Measurements from ENCODE around the genes PSPC1 and GJB6.

- PRO-cap, 5 experiments: no peak in any of the 5 experiments
- RAMPAGE, long total RNA, 2 experiments: no peak in any of the 2 experiments
- RRBS: no CpG with 5 or more reads among the region's 7 CpGs
Observed at GRCh38 chr13:18946749-18947167, 234.9 kb downstream of the TUBA3C start.

DNA sequence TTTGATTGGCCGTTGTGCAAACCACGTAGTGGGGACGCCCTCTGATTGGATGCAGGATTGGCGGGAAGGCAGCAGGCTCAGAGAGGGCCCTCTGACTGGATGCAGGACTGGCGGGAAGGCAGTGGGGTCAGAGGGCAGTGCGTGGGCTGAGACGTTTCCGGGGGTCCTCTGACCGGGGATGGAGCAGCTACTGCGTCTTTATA lies 198 bp upstream of the TUBA3C start:
- PRO-cap, 5 experiments: no peak in any of the 5 experiments
- RAMPAGE, long total RNA, 2 experiments: no peak in any of the 2 experiments
- RRBS: no CpG with 5 or more reads among the region's 10 CpGs

DNA sequence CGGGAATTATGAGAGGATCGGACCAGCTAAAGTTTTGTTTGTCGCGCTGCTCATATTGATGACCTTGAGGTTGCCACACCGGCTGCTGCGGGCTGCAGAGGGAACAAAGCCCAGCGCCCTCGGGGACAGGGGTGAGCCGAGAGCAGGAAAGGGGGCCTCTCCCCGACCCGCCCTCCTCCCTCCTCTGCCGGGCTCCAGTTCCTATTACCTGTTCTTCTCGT lies 162.7 kb upstream of the TUBA3C start:
- PRO-cap, 5 experiments: no peak in any of the 5 experiments
- RAMPAGE, long total RNA, 2 experiments: no peak in any of the 2 experiments
- RRBS: no CpG with 5 or more reads among the region's 13 CpGs

- PRO-cap, 5 experiments: no peak in any of the 5 experiments
- RAMPAGE, long total RNA, 2 experiments: no peak in any of the 2 experiments
- RRBS: 75% methylated on average over 5 of the region's 58 CpGs
Observed at GRCh38 chr13:19344588-19345423, 163.2 kb upstream of the TUBA3C start.

DNA sequence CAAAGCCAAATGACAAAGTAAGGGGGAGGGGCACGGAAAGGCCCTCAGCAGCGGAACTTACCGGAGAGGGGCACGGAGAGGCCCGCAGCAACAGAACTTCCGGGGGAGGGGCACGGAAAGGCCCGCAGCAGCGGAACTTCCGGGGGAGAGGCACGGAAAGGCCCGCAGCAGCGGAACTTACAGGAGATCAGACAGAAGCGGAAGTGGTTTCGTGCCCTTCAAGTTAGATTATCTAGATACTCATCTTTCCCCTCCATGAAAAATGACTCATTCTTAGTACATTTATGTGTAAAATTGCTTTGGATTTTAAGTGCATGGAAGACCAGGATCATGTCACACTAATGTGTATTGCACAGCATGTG lies 25.6 kb upstream of the TPTE2 start:
- PRO-cap, 5 experiments: no peak in any of the 5 experiments
- RAMPAGE, long total RNA, 2 experiments: no peak in any of the 2 experiments
- RRBS: 51% methylated on average over 4 of the region's 15 CpGs

DNA sequence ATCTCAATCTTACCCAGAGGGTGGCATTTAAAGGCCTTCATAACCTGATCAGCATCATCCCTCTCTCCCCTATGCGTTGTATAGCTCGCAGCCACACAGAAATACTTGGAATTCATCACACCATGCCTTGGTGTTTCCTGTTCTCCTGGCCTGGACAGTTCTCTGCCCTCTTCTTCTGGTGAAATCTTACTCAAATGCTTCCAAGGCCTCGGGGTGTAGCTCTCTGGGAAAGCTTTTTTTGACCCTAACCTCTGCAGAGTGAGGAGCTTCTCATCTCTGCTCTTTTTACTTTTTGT lies 893 bp downstream of the MPHOSPH8 start:
- PRO-cap, 5 experiments: no peak in any of the 5 experiments
- RAMPAGE, long total RNA, 2 experiments: no peak in any of the 2 experiments
- RRBS: no CpG with 5 or more reads among the region's 3 CpGs

DNA sequence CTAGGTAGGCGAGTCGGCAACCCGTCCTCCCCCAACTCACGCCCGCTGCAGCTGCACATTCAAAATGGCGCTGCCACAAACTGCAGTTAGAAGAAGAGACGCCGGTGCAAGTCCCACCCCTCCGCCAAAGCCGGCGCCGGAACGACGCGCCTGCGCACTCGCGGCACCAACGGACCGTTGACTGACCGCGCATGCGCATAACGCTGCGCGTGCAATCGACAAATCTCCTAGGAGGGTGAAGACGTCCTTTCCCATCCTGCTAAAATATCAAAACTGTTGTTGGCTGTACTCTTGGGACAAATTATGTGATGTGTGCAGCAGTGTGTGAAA lies at the start of gene PSPC1:
PSPC1 (minus strand) TSS at position 69 of the 330 bp plus-strand sequence.
- PRO-cap, 5 experiments: peak in 5 of 5 experiments; most common plus-strand start position 214 of the sequence (in 2); most common minus-strand start position 66 of the sequence (in 5)
- RAMPAGE, long total RNA, 2 experiments: no peak in any of the 2 experiments
- RRBS: no CpG with 5 or more reads among the region's 28 CpGs

- PRO-cap, 5 experiments: peak in 3 of 5 experiments; most common plus-strand start chr13:19959182 (in 1); most common minus-strand start chr13:19959511 (in 2)
- RAMPAGE, long total RNA, 2 experiments: no peak in any of the 2 experiments
- RRBS: 2% methylated on average over 23 of the region's 62 CpGs
Observed at GRCh38 chr13:19959131-19959929, 803 bp downstream of the ZMYM2 start.

GRCh38 chr13:19971200-19972007 lies 12.9 kb downstream of the ZMYM2 start:
- PRO-cap, 5 experiments: no peak in any of the 5 experiments
- RAMPAGE, long total RNA, 2 experiments: no peak in any of the 2 experiments
- RRBS: no CpG with 5 or more reads among the region's 9 CpGs

DNA sequence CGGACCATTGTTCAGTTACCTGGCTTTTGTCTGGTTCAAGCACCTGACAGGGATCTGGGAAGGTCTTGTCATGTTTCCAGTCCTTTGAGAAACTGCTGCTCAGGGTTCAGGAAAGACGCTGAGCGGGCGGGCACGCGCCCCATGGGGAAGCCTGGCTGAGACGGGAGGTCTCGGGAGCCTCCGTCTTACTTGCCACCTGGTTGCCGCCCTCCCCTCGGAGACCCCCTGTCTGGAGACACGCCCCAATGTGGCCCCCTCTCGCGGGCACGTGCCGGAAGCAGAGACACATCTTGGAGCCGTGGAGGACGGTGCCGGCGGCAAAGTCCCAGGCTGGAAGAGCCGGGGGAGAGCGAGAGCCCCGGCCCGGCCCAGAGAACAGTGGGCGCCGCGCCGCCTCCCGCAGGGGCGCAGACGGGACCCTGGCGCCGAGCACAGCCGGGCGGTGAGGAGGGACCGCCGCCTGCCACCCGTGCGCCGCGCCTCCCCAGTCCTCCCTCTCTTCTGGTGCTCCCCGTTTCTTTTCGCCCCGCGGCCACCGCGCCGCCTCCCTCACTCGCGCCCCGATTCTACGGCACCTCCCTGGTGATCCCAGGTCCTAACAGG lies 15.6 kb downstream of the GJB2 start:
- PRO-cap, 5 experiments: no peak in any of the 5 experiments
- RAMPAGE, long total RNA, 2 experiments: no peak in any of the 2 experiments
- RRBS: 26% methylated on average over 13 of the region's 52 CpGs

GRCh38 chr13:20231778-20232646 lies at the start of gene GJB6:
Gene GJB6, minus strand, starts transcription at chr13:20232319.
- PRO-cap, 5 experiments: no peak in any of the 5 experiments
- RAMPAGE, long total RNA, 2 experiments: no peak in any of the 2 experiments
- RRBS: 3% methylated on average over 38 of the region's 92 CpGs

DNA sequence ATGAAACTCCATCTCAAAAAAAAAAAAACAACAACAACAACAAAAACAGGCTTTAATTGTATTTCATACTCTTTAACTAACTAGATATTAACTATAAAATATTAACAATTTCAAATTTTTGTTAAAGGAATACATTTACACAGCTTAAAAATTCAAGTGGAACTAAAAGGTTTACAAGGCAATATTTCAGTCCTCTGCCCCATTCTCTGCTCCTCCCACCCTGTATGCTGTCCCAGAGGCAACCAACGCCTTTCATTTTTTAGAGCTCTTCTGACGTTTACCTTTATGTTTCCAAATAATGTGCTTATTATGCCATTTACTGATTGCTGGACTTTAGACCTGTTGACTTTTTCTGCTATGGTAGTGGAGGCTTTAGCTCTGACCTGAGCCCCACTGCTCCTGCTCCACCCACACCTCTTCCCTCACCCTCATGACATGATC lies 31.1 kb upstream of the GJB6 start:
- PRO-cap, 5 experiments: no peak in any of the 5 experiments
- RAMPAGE, long total RNA, 2 experiments: no peak in any of the 2 experiments
- RRBS: no CpG with 5 or more reads among the region's 2 CpGs

GRCh38 chr13:20520280-20520852 lies 5.3 kb downstream of the CRYL1 start:
- PRO-cap, 5 experiments: peak in 4 of 5 experiments; most common plus-strand start chr13:20520785 (in 1); most common minus-strand start chr13:20520626 (in 2)
- RAMPAGE, long total RNA, 2 experiments: no peak in any of the 2 experiments
- RRBS: no CpG with 5 or more reads among the region's 10 CpGs

GRCh38 chr13:20559964-20560292 lies 7.0 kb upstream of the IFT88 start:
- PRO-cap, 5 experiments: peak in 4 of 5 experiments; most common plus-strand start chr13:20560219 (in 4); most common minus-strand start chr13:20560065 (in 4)
- RAMPAGE, long total RNA, 2 experiments: no peak in any of the 2 experiments
- RRBS: no CpG with 5 or more reads among the region's 3 CpGs

DNA sequence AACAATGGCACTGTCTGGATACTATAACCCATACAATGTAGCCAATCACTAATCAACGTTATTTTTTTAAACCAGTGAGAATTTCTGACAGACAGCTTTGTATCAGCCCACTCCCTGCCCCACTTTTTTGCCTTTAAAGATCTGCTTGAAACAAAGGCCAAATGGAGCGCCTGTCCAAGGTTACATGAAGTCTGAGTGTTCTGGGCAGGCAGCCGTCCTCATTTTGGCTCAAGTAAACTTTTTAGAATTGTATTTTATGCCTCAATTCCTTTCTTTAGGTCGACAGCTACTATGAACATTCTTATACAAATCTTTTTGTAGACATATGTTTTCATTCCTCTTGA lies 6.2 kb downstream of the IFT88 start:
- PRO-cap, 5 experiments: peak in 1 of 5 experiments; most common plus-strand start position 187 of the sequence (in 1); most common minus-strand start position 129 of the sequence (in 1)
- RAMPAGE, long total RNA, 2 experiments: no peak in any of the 2 experiments
- RRBS: no CpG with 5 or more reads among the region's 4 CpGs

DNA sequence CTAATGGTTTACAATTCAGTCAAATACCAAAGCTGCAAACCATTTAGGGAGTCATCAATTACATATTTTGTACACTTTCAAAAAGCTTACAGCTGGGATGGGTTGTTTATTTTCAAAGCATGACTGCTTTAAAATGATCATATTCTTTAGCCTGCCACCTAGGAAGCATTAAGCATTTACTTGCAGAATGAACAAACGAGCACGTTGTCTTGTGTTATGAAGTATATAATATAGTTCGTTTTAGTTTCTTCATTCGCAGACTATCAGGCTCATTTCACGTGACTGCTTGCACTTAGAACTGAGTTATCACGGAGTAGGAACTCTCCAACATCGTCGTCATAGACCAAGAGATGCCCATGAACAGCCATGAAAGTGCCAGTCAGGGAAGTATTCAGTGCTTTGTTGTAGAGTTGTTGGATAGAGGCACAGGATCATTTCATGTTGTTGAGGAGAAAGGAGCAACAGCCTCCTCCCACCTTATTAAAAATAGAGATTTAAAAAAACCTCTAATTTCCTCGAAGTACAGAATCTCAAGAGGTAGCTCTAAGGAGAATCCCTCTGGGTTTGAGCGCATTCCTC lies 1.0 kb upstream of the IL17D start:
- PRO-cap, 5 experiments: no peak in any of the 5 experiments
- RAMPAGE, long total RNA, 2 experiments: no peak in any of the 2 experiments
- RRBS: no CpG with 5 or more reads among the region's 10 CpGs

DNA sequence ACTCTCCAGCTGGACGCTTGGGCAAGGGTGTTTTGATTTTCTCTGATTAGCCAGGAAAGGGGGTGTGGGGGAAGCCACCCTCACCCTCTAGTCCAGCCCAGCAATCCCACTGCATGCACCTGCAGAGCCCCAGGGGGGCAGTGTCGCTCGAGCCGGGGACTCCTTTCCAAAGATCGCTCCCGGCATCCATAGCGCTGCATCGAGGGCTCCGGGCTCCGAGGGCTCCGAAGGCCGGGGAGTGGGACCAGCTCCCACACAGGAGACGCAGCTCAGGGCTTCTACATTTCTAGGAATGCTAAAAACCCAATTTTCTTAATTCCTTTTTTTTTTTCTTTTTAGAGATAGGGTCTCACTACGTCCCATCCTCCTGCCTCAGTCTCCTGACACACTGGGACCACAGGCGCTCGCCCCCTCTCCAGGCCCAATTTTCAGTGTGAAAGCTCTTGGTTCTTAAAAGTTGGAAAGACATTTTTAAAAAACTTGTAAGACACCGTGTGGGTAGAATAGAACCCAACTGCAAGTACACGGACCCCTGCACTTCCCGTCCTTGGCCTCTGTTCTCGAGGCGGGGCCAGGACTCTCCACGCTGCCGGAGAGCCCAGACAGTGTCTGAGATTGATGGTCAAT lies 38.3 kb downstream of the LATS2 start:
- PRO-cap, 5 experiments: no peak in any of the 5 experiments
- RAMPAGE, long total RNA, 2 experiments: no peak in any of the 2 experiments
- RRBS: no CpG with 5 or more reads among the region's 23 CpGs

DNA sequence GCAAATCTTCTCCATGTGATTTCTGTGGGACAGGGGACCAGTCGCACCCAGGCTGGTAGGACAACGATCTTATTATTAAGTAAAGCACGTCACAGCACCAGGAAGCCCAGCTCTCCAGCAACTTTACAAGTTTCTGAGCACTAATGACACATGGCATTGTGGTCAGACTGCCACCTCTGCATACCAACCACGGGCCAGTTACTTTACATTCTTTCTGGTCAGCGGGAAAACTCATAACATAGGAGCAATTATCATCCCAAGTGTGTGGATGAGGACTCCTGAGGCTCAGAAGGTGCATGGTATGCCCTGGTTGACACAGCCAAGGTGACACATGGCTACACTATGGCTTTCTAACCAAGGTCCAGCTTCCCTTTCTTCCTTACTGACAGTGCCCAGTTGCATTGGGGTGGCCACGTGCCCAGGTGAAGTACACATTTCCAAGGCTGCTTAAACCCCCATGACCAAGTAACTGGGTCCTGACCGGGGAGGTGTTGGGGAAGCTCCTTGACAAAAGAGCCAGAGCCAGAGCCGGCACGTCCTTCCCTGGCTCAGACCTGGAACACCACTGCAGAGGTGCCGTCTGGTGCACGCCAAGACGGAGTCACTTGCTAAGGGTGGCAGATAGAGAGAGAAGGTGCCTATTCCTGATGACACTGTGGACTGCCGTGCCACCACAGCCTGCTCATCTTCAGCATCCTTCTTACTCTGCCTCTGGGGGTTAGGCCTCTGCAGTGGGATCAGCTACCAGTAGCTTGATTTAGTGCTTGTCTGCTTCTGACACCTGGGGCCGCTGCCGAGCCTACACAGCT lies 27.2 kb downstream of the LATS2 start:
- PRO-cap, 5 experiments: no peak in any of the 5 experiments
- RAMPAGE, long total RNA, 2 experiments: no peak in any of the 2 experiments
- RRBS: no CpG with 5 or more reads among the region's 15 CpGs

GRCh38 chr13:21049775-21050114 lies 11.6 kb downstream of the LATS2 start:
- PRO-cap, 5 experiments: no peak in any of the 5 experiments
- RAMPAGE, long total RNA, 2 experiments: no peak in any of the 2 experiments
- RRBS: no CpG with 5 or more reads among the region's 6 CpGs

DNA sequence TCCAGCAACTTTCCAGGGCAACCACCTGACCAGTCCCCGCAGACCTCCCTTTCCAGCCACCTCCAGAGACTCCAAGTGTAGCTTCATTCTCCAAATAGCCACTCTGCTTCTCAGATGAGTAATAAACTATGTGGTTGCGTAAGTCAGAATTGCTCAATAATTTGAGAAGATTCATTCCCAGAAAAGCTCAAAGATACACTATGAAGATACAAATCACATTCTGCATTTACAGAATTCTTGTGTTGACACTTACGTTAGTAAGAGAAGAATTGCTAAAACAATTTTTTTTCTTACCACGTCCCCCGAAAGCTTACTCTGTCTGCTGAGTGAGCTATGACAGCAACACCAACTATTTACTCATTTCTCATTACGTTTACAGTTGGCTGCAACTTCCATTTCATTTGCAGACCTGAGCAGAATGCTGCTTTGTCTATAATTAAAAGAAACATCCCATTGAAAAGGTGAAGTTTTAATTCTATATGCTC lies 8.3 kb upstream of the LATS2 start:
- PRO-cap, 5 experiments: no peak in any of the 5 experiments
- RAMPAGE, long total RNA, 2 experiments: no peak in any of the 2 experiments
- RRBS: no CpG with 5 or more reads among the region's 6 CpGs